ENCODE results near the gene CTIF.

DNA sequence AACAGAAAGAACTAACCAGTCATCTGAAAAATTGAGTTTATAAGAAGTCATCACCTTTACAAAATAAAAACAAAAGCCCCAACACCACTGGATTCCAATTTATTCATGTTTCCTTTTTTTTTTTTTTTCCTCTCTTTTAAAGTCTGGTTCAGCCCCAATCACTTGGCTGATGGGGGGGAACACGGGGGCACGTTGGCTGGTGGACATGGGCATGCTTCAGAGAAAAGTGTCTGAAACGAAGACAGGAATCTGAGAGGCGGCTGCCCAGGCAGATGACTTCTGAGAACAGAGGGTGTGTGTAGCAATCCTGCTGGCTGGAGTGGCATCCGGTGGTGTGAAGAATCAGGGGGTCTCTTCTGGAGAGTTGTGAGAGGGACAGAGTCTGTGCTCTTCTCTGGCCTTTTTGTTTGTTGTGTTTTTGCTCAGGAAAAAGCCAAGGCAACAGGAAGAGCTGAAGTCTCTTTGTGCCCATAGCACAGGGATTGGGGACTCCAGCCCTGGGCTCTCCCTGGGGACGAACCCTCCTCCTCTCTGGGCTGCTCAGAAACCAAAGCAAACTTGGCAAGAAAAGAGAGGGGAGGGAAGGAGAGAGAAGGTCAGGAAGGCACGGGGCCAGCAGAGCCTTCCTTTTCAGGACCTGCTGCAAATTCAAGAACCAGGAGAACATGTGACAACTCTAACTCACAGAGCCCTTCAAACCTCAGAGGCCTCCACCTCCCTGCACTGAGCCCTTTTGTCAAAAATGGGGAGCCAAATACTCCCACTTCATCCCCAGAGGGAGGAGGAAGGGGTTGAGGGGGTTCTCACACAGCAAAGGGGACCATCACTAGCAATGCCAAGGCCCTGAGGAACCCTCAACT is 97.0 kb upstream of the SMAD2 start:
- PRO-cap, result no peak

DNA sequence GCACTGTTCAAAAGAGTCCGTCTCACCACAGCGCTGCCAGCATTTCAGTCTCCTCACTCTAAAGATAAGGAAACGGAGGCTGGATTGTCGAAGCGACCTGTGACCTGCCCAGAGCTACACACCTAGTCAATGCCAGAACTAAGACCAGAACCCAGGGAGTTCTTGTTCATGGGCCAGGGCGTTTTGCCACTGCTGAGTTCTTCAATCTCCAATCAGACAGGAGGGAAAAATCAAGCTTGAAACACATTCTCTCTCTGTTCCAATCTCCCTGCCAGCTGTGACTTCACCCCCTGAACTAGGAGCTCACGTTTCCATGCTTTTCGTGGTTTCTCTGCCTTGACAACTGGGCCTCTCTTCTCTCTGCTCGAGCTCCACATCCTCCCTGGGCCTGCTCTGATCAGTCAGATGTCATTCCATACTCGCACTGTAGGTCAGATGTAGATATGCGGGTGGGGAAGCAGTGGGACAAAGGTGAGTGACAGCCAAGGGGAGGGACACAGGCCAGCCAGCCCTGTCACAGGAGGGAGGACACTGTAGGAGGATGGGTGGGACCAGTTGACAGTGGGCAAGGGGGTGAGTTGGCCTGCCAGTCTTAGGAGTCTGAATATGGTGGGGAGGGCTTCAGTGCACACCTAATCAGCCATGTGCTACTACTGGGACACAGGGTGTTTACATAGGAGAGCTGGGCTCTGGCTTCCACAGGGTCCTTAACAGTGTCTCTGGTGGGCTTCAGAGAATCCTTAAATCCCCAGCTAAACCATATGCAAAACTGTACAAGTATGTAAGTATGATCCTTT is 221.2 kb upstream of the SMAD2 start:
- PRO-cap, result no peak

DNA sequence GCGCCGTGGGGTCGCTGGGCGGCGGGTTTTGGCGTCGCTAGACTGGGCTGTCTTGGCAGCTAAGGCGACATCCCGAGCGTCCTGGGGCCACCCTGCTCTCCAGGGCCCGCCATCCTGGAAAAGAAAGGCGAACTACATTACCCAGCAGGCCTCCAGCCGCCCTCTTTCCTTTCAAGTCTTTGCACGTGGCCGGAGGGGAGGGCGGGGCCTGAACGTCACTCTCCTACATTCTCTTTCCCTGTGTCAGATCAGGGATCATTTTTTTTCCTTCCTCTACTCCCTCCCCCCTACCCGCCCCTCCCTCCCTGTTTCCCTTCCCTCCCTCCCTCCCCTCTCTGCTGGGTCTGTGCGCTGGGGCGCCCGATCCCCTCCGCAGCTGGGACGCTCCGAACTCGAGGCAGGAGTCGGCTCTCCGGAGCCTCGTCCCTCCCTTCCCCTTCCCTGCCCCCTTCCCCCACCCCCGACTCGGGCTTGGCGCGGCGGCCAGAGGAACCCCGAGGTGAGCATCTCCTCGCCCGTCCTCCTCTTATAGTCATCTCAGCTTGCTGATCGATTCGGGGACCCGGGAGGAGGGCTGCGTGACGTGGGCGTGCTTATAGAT is at the start of gene CTIF:
CTIF (plus strand) TSS at position 218 of the 601 bp plus-strand sequence.
- PRO-cap, result bidirectional peak, plus-strand start at position 341 of the sequence, minus-strand start at position 116 of the sequence

GRCh38 chr18:48728323-48729057 is 189.7 kb downstream of the CTIF start:
- PRO-cap, result no peak

DNA sequence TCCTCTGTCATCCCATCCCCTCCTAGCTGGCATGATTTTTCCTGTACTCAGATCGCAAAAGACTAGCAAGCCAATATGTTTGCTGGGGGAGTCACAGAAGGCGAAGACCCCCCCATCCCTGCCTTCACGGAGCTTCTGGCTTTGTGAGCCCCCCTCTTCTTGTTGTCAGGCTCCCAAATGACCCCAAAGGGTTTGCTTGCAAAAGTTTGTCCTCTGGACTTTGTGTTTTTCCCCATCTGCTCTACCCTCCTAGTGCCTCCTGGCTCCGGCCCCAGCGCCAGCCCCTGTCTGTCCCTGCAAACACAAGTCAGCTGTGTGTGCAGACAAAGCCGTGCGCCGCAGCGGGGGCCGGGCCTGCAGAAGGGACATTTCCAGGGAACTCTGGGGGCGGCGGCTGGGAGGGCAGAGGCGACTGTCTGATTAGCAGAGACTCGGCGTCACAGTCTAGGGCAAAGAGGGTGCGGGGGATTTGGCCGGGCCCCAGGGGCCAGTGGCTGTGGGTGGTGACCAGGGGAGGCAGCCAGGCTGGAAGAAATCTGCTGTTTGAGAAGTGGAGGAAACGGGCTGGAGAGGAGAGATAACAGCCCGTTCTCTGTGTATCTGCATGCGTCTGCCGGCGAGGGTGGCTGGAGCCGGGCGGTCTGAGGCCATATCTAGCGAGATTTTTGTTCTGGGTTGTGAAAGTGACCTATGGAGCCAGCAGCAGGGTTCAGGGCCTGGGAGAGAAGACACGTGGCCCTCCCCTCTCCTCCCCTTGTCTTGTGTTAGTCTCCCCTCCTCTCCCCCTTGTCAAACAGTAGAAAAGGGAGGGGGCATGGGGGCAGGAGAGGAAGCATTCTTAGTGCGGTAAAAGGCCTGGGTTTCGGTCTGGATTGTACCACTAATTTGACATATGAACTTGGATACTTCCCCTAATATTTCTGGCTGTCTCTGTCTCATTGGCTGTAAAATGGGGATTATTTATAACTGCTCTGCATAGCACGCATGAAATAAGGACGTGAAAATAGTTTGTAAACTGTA is 169.5 kb downstream of the SMAD7 start:
- PRO-cap, result bidirectional peak, plus-strand start at position 497 of the sequence, minus-strand start at position 302 of the sequence

- PRO-cap, result no peak
These were observed 135.7 kb downstream of the SMAD7 start for GRCh38 chr18:48814946-48815508.

DNA sequence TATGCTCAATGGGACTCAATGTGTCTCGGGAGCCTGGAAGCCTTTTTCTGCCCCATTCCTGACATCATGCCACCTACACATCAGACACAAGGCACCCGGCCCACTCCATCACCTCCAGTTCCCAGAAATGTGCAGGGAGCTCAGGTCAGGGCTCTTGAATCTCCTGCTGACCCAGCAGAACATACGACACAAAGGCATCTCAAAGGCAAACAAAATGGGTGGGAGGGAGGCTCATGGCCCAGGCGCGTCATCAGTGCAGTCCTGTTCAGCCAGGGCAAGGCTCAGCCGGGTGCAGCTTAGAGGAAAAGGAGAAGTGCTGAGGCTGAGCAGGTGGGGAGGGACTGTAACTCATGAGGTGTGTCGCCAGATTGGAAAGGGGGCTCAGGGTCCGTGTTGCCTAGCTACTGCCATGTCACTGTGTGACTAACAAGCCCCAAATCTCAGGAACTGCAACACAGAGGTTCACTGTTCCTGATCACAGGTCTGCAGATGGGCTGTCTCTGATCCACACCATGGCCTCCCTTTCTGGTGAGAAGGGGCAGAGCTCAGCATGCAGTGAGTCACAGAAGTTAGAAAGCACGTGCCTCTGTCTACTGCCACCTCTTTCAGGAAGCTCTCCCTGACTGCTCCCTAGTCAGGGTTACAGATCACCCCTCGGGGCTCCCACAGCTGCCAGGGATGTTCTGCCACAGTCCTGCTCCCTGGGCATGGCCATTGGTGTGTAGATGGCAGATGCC is 81.8 kb downstream of the SMAD7 start:
- PRO-cap, result no peak

DNA sequence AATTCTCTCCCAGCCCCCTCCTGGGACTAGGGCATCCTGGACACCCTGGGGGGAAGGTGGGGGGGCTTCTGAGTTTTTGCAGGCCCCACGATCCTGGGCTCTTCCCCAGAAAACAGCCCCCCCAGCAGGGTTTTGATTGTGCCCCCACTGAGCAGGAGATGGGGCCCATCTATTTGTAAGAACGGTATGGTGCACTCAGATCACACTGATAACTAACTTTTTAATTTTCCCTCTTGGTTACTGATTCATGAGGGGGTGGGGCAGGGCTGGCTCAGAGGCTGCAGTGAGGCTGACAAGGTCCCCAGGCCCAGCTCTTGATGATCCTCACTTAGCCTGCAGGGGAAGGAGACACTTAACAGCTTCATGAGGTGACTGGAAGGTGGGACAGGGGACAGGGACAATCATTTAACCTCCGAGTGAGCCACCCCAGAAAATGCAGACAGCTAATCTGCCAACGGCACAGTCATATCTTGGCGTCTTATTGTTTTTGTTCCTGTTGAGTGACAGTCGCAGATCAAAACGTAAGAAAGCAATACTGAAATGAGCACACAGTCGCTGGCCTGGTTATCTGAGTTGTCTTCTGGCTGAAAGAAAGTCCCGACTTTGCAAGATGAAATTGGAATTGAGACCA is 18.8 kb downstream of the SMAD7 start:
- PRO-cap, result no peak

GRCh38 chr18:48947524-48947976 is 3.2 kb downstream of the SMAD7 start:
- PRO-cap, result unidirectional peak, plus-strand start at chr18:48947839

- PRO-cap, result no peak
These were observed 110 bp downstream of the SMAD7 start for GRCh38 chr18:48950759-48950951.

- PRO-cap, result no peak
These were observed 23.5 kb upstream of the SMAD7 start for GRCh38 chr18:48974263-48974674.

DNA sequence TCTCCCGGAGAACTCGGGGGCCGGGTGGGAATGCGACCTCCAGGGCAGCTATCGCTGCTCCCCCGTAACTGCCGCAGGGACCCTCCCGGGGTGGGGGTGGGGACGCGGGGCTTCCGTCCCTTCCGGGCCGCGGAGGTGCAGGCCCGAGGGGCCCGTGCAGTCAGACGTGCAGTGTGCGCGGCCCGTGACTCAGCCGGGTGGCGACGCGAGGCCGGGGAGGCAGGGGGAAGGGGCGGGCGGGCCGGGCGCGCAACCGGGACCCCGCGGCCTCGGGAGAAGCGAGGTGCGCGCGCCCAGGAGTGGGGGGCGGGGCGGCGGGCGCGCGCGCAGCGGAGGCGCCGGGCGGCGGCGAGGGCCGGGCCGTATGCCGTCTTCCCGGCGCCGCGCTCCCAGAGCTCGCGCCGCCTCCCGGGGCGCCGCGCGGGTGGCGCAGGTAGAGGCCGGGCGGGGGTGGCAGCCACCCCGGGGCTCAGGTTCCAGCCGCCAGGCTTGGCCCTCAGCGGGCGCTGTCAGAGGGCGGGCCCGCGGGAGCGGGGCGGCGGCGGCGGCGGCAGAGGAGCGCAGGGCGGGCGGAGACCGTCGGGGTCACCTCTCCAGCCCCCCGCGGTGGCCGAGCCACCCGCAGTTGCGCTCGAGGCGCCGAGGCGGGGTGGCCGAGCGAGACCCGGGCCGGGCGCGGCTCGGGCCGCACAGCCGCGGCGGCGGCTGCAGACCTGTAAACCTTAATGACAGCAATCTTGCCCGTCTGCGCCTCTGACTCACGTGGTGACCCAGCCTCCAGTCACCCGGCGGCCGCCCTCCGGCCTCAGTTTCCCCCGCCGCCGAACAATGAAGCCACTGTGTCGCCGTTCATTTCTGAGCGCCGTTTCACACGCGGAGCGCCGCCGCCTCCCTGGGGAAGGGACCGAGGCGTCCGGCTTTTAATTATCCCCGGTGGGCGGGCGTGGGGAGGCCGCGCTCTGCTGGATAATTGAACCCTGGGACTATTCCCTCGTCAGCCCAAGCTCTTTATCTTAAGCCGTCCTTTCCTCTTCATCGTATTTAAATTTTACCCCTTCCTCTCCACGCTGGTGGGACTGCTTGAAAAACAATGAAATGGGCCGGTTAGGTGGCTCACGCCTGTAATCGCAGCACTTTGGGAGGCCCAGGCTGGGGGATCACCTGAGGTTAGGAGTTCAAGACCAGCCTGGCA is 25.3 kb upstream of the SMAD7 start:
- PRO-cap, result bidirectional peak, plus-strand start at position 303 of the sequence, minus-strand start at position 191 of the sequence; unidirectional peak, minus-strand start at position 727 of the sequence

- PRO-cap, result no peak
These were observed 46.2 kb upstream of the SMAD7 start for GRCh38 chr18:48996870-48997487.

GRCh38 chr18:49563195-49564155 is 1.6 kb downstream of the LIPG start:
- PRO-cap, result no peak

DNA sequence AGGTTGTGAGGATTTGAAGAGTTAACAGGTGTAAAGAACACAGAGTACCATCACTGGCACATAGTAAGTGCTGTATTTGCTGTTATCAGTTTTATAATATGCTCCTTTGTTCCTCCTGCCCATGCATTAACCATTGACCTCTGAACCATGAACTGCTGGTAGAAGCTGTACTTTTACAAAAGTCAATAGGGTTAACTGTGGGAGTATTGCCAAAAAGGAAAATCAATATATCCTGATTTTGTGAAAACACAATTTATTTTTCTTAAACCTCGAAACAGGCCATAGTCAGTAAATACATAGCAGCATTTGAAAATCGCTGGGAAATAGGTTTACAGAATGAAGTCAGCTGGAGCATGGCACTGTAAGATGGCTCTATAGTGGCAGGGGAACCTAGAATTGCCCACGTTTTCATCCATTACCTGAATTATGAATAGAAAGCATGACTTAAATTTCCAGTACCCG is 18.9 kb upstream of the ACAA2 start:
- PRO-cap, result no peak

DNA sequence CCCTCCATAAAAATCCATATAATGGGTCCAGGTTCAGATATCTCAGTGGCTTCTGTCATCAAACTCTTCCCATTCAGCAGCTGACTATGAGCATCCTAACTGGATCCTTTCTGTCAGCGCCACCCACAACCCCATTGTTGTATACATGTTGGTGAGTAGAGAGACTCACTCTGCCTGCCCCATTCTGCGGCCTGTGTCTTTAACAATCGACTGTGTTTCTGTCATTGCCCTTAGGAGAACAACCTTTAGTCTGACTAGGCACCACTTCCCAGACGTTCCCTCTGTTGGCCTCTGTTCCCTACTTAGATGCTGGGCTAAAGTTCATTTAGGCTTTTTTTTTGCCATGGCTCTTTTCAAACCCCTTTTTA is 20.4 kb upstream of the ACAA2 start:
- PRO-cap, result no peak

GRCh38 chr18:49837853-49838423 is 24.6 kb upstream of the ACAA2 start:
- PRO-cap, result no peak

DNA sequence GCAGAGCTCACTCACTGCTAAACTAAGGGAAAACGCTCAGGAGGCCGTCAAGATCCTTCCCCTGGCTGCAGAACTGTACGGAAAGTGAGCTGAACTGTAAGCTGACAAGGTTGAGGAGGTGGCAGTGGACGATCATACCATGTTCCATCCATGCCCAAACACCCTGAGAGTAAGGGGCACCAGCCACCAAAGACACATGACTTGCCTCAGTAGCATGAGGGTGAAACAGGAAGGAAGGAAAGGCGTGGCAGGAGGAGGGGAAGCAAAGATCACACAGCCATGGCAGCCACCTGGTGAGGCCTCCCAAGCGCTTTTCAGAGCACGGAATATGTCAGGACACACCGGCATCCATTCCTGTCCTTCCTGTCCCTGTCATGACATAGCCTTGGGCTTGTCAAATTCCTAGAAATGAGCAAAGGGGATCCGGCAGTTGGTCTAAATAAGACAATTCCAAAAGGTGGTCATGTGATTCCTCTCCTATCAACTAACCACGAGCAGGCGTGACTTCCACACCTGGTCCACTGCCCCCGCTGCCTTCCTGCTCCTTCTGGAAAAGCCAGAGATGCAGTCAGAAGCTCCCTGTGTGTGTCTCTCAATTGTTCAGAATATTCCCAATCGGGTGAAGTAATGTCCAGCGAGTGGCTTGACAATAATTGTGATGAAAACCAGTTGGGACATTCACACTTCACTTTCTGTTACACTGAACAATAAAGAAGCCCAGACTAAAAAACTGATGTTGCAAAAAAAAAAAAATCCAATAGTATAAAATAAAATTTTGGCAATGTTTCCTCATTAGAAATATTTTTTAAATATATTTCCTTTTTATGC is 118.5 kb downstream of the MYO5B start:
- PRO-cap, result no peak

DNA sequence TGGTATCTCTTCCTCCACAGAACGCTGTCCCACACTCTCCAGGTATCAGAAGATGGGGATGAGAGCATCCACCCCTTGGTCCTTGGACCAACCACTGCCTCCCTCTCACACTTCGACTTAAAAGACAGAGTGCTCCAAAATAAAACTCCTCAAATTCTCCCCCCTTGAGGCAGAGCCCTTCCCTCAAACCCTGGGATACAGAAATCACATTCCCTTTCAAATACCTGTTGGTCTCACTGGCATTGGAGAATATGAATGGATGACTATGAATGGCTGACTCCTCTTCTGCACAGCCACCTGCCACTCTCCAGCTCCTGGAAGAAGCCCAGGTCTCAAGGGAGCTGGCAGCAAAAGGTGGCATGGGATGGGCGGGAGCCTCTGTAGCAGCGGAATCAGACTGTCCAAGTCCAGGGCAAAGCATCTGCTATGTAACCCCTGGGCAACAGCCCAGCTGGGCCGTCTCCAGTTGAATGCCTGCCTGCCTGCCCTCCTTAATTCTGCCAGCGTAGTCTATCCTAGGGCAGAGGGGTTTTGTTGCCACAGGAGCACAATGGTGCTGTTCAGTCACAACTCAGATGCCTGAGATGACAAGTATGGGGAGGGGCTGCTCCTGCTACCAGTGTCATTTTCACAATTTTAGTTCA is 115.5 kb downstream of the MYO5B start:
- PRO-cap, result no peak

DNA sequence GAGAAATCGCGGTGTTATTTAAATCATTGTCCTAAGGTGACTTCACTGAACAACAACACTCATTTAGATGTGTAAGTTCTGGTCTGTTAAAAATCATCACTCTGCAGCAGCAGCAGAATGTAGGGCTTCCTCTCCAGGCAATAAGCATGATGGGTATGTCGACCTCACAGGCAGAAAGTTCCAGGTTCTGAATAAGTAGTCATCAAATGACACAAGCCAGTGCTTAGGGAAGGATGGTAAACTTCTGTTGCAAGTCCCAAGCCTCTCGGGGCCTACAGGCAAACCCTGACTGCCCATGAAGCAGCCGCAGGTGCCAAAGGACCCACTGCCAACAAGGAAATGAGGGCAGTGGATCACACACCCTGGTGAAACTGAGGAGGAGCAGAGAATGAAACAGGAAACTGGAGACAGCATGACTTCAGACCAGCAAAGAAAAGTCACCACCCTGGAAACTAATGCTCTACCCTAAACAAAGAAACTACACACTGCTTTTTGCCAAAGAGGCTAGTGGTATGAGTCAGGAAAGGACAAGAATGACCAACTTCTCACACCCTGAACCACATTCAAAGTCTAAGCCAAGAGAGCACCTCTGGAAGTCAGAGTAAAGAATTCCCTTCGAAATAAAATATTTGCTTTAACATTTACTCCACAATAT is 97.3 kb downstream of the MYO5B start:
- PRO-cap, result no peak